Diencephalon (tissue), 2 donors: ENCODE measurements around a stretch of chr7.

- RAMPAGE, long total RNA: no peak
These were observed 83.8 kb upstream of the PDGFA start for GRCh38 chr7:603086-604143.

GRCh38 chr7:641158-641464 lies 85.4 kb upstream of the DNAAF5 start:
- RAMPAGE, long total RNA: no peak

GRCh38 chr7:711783-712335 lies 14.6 kb upstream of the DNAAF5 start:
- RAMPAGE, long total RNA: no peak

DNA sequence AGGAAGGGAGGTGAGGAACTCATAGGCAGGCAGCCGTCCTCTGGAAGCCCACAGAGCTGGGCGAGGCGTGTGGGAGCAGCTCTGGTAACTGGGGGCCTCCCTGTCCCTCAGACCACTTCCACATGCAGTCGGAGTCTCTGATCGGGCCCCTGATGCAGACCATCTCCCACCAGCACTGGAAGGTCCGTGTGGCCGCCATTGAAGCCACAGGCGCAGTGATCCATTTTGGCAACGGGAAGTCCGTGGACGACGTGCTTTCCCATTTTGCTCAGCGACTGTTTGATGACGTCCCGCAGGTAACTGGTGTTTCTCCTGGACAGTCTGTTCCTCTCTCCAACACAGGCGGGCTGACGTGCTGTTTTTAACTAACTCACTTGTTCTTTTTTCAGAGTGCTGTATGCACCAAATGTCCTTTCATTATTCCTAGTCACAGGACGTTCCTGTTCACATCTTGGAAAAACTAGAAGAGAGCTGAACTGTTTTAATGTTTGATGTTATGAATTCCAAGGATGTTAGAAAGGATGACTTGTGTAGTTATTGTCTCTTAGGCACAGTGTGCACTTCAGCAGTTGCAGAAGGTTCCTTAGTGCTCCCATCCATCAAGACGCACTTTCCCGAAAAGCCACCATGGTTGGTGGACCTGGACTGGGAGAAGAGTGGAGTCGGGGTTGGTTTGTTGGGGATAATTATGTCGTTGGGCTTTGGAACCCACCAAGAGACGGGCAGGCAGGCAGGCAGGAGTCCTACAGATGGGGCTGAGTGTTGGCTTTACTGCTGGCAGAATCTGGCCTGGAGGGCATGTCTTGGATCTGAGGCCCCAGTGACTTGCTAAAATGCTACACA lies 2.7 kb upstream of the PRKAR1B start:
- RAMPAGE, long total RNA: no peak

DNA sequence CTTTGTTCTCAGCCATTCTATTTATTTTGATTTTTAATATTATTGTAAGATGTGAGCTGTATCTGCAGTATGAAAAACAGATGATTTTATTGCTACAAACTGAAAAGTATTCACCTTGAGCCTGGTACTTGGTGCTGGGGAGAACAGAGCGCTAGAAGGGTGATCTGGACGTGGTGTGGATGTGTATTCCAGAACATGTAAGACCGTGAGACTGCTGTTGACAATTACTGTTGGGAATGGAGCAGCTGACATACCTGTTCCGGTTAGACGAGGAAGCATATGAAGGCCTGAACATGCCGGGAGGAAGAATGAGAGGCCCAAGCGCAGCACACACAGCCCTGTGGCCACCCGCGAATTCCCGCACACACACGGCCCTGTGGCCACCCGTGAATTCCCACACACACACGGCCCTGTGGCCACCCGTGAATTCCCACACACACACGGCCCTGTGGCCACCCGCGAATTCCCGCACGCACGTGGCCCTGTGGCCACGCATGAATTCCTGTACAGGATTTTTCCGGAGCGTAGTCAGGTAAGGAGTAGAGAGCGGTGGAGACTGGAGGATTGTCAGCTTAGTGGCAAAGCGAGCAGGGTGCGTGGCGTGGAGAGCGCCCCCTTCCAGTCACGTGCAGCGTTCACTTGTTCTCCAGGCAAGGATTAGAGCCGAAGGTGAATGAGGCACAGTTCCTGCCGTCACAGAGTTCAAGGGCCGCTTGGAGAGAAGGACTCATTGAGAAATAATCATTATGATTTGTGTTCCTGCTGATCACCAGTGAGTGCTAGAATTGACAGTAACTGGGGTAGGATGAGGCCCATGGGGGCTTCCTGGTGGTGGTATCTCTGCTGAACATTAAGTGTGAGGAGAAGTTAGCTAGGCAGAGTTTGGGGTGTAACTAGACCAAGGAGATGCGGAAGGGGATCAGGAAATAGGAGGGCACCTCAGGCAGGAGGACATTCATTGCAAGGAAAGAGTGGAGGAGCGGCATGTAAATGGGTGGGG lies 9.4 kb upstream of the SUN1 start:
- RAMPAGE, long total RNA: no peak

DNA sequence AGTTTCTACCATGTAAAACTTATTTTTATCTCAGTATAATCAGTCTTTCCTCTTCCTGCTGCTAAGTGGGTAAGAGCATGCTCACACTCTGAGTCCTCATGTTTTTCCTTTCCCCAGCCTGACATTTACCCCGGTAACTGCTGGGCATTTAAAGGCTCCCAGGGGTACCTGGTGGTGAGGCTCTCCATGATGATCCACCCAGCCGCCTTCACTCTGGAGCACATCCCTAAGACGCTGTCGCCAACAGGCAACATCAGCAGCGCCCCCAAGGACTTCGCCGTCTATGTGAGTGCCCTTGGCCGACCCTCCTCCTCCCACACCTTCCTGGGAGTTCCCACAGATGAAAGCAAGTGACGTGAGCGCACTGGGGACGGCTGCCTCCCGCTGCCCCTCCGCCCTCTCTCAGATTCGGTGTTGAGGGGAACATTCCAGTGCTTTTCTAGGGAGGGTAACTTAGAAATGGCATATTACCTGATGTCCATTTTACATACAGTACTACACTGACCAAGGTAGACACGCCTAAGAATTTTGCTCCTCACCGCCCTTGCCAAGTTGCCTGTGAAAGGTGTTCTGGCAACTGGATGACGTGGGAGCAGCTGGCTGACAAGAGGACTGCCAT lies 7.0 kb upstream of the GET4 start:
- RAMPAGE, long total RNA: no peak

DNA sequence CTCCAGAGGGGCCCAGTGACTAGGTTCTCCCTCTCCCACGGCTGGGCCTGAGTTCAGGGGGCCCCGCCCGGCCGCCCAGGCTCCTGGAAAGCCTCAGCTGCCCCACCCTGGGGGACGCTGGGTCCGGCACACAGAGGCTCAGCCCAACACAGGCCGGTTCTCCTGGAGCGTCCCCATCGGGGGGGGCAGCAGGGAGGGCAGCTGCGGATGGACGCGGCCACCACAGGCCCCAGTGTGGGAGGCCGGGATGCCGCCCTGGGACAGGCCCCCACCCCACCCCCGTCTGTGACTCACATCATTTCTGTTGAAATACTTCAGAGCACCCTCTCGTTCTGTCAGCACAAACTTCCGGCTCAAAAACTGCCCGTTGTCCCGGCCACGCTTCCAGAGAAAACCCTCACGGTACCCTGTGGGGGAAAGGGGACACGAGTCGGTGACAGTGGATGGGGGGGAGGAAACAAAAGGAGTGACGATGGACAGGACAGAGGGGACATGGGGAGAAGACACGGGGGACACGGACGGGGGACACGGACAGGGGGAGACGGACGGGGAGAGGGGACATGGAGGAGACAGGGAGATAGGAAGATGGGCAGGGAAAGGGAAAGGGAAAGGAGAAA lies 28.5 kb downstream of the GET4 start:
- RAMPAGE, long total RNA: no peak

DNA sequence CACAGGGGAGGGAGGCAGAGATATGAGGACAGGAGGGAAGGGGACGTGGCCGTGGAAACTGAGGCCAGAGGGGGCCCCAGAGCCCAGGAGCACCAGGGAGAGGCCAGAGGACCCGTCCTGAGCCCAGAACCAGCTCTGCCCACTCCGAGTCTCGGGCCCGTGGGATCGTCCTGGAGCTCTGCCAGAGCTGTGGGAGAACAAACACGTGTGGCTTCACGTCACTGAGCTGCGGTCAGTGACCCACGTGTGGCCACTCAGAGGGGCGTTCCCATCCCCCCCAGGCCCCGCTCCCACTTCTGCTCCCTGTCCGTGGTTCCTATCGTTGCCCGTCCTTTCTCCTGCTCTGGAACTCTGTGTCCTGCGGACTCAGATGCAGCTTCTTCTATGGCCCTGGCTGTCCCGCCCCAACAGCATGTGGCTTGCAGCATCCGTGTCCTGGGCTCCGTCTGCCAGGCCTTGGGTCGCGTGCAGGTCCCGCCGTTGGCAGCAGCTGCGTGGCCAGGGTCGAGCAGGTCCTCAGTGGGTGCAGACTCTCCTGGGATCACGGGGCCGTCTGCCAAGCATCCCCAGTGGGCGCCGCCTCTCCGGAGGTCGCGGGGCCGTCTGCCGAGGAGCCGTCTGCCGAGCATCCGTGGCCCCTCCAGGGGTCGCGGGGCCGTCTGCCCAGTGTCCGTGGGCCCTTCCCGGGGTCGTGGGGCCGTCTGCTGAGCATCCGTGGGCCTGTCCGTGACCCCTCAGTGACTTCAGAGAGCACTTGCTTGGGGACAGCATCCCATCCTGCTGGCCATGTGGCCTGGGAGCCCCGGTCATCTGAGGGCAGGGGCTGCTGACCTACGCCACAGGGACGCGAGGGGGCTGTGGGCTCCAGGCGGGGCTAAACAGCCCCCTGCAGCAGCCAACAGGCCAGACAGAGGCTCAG lies 31.2 kb downstream of the GET4 start:
- RAMPAGE, long total RNA: no peak

DNA sequence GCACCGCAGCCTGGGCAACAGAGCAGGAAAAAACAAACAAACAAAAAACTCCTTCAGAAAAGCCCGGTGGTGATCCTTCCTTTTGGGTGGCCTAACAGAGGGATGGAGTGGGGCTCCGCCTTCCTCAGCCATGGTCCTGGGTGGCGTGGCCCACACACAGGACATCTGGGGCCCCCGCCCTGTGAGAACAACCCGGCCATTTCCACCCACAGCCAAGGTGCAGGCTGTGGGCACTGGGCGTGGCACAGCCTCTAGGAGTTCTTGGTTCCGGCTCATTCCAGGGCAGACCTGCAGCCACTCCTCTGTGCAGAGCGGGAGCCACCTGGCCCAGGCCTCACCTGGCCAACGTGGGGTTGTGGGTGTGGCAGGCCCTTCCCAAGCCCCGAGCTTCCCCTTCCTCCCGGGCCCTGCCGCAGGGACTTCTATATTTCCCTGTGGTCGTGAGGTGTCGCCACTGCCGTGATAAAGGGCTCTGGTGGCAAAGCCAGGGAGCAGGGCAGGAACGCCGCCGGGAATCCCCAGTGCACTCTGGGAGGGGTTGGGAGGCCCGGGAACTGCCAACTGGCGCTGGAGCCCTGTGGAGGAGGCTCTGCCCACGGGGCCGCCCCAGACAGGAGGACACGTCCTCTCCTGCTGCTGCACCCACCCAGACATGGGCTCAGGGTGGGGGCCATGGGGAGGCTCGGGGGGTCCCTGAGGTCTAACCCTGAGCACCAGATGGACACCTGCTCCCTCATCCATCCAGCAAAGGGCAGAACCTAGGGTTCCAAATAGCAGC lies 37.7 kb downstream of the GET4 start:
- RAMPAGE, long total RNA: no peak

- RAMPAGE, long total RNA: no peak
These were observed 21.2 kb downstream of the GPR146 start for GRCh38 chr7:1065505-1065996.

- RAMPAGE, long total RNA: no peak
These were observed 9.0 kb upstream of the GPER1 start for GRCh38 chr7:1078878-1079423.

GRCh38 chr7:1090219-1090511 lies 2.3 kb downstream of the GPER1 start:
- RAMPAGE, long total RNA: no peak

DNA sequence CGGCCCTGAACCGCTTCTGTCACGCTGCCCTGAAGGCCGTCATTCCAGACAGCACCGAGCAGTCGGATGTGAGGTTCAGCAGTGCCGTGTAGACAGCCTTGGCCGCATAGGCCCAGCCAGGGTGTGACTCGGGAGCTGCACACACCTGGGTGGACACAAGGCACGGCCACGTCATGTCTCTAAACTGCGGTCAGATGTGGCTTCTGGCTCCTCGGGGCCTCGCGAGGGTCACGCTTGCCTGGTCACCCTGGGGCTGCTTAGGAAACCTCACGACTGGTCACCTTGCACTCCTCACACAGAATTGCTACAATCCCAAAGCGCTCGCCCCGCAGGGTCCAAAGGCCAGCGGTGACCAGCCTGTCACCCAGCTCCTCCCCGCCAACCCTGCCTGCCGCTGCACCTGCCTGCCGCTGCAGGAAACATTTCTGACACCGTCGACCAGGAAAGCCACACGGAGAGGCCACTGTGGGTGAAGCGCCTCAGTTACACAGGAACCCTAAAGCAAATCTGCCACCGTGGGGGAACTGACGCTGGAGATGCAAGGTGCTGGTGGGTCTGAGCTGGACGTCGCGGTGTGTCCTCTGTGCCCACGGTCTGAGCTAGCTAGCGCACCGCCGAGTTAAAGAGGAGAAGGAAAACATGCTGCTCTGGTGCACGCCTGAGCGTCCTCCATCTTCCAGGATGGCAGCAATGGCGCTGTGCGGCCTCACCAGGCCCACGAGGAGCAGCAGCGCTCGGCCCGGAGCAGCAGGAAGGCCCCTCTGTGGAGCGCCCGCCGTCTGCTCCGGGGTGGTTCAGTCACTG lies 5.1 kb downstream of the GPER1 start:
- RAMPAGE, long total RNA: no peak

- RAMPAGE, long total RNA: no peak
These were observed 15.5 kb downstream of the GPER1 start for GRCh38 chr7:1103399-1103761.

- RAMPAGE, long total RNA: no peak
These were observed 16.8 kb downstream of the GPER1 start for GRCh38 chr7:1104605-1105260.

- RAMPAGE, long total RNA: no peak
These were observed 13.8 kb downstream of the C7orf50 start for GRCh38 chr7:1124292-1124698.

GRCh38 chr7:1152620-1153513 lies 7.1 kb downstream of the ZFAND2A start:
- RAMPAGE, long total RNA: no peak

DNA sequence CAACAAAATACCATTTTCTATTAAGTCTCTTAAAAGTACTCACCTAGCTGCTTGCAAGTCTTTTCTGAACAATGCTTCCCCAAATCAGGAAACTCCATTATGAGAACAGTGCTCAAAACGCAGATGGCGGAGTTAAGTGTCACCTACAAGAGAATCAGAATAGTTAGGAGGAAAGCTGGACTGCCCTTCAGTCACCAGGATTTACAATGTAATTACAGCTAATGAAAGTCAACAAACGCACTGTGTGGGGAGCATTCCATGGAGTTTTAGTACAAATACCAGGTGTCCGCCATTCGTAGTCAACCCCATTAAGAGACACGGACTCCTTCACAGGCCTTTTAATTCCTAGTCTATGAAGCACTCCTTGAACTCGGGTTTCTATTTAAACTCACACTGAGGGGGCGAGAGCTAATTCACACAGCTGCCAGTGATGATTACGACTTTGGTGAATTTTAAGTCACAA lies 1.9 kb downstream of the ZFAND2A start:
- RAMPAGE, long total RNA: no peak

DNA sequence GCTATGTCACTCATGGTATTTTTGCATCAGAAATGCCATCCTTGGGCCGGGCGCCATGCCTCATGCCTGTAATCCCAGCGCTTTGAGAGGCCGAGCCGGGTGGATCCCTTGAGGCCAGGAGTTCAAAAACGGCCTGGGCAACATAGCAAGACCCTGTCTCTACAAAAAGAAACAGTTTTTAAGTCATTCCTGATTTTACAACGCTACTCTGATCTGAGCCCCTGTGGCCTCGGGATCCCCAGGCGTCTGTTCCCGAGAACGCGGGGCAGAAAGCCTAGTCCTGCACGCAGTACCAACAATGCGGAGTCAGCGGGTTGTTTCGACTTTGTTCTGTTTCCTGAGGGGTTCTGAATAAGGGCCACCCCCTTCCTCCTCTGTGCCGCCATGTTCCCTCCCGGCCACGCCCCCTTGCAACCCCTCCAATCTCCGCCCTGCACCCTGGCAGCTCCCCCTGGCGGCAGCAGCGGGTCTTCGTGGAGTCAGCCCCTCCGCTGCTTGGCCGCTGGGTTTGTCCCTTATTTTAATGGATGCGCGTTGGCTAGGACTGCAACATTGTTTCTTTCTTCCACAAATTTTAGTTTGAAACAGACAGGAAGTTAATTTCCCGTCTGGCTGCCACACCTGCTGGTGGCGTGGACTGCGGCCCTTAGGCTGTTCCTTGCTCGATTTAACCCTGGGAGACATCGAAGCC lies 9.8 kb upstream of the ZFAND2A start:
- RAMPAGE, long total RNA: no peak

GRCh38 chr7:1289643-1290740 lies 57.3 kb downstream of the UNCX start:
- RAMPAGE, long total RNA: no peak